AG04449 (cell line): ENCODE measurements around a stretch of chr6.

DNA sequence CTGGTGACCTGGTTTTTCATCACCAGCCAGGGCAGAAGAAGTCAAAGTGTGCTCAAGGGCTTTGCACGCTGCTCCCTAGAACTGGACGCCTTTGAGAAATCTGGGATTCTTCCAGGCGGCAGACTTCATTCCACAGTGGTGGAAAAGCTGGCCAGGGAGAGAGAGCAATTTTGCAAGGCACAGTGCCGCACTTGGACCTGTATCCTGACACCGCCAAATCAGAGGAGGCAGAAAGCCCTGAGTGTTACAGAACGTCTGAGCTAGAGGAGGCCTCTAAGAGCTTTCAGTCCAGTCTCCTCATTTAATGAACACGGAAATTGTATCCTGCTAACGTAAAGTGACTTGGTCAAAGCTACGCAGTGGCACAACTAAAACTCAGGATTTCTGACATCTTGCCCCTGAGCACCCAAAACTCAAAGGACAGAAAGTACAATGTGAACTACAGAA is 219.7 kb downstream of the ATXN1 start:
- RRBS, result no CpG with 5 or more reads among the region's 9 CpGs

DNA sequence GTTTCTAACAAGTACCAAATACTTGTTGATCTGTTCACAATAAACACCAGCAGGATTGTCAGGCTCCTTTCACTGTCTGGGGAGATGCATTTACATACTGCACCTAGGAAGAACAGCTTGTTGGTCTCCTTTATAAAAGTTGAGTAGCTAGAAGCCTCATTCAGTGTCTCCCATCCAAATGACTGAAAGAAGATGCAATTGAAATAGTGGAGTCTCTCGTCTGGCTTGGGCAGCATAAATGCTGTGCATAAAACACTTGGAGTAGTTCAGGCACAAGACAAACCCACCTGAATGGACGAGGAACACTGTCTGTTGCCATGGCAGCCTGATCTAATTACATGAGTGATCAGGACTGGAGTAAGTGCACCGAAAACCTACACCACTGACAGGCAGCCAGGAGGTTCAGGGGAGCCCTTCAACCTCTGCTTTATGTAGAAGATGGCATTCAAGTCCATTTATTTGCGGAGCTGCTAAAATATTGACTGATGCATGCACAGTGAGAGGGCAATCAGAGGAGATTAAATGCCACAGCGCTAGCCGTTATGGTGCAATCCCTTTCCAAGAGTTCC is 2.8 kb downstream of the ATXN1 start:
- RRBS, result no CpG with 5 or more reads among the region's 6 CpGs

DNA sequence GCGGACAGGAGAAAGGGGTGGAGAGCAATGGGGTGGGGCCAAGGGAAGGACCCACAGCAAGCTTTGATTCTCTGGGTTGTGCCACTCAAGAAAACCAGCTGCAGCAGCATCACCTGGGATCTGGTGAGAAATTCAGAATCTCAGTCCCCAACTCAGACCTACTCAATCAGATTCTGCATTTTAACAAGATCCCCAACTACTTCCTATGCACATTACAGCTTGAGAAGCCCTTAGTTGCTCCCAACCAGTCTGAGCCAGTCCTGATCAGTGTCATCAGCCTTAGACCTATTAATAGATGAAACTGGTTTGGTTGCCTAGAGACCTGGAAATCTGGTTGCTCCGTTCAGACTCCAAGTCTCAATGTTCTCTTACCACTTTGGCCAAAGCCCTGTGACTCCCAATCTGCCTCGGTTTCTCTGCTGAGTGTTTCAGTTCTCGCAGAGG is 20.0 kb upstream of the ATXN1 start:
- RRBS, result no CpG with 5 or more reads among the region's 4 CpGs

DNA sequence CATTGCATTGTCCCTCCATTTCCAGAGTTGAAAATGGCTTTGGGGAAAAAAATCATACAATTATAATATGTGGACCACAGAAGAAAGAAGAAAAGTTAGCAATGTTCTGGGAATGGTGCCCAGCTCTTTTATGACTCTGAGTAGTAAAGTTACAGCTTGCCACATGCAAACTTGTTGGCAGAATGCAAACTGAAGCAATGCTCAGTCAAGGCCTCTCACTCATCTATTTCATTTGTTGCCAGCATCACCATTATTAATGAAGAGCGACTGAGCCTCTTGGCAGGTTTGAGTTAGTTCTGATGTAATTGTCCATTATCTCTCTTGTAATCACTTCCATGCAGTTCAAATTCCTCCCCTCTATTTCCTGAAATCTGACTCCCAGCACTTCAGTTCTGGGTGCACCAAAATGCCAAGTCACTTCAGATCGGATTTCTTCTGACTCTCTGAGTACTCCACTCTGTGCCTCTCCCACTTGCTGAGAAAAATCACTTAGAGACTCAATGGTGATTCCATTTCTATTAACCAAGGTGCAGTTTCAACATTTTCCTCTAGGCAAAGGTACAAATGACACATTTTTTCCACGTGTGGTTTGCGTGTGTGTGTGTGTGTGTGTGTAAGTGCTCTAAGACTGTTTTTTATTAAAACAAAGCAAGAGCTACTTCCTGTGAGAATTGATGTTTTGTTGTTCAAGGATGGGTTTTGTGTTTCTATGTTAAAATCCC is 154.3 kb upstream of the STMND1 start:
- RRBS, result no CpG with 5 or more reads among the region's 4 CpGs

DNA sequence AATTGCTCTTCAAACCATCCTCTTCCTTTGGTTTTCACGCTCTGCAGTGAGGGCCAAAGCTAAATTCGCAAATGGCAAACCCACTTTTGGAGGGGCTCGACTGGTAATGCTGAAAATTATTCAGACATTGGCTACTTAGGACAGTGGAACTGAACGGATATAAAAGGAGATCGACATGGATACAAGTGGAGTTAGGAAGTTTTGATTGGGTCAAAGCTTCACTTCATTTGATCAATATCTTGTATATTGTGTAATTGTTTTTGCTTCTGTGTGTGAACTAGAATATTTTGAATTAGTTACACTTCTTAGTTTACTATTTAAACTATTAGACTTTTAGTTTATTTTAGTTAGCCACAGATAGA is 1.3 kb downstream of the FAM8A1 start:
- RRBS, result no CpG with 5 or more reads among the region's 5 CpGs

- RRBS, result no CpG with 5 or more reads among the region's 9 CpGs
These were observed 37.2 kb downstream of the NUP153 start for GRCh38 chr6:17669403-17669989.

DNA sequence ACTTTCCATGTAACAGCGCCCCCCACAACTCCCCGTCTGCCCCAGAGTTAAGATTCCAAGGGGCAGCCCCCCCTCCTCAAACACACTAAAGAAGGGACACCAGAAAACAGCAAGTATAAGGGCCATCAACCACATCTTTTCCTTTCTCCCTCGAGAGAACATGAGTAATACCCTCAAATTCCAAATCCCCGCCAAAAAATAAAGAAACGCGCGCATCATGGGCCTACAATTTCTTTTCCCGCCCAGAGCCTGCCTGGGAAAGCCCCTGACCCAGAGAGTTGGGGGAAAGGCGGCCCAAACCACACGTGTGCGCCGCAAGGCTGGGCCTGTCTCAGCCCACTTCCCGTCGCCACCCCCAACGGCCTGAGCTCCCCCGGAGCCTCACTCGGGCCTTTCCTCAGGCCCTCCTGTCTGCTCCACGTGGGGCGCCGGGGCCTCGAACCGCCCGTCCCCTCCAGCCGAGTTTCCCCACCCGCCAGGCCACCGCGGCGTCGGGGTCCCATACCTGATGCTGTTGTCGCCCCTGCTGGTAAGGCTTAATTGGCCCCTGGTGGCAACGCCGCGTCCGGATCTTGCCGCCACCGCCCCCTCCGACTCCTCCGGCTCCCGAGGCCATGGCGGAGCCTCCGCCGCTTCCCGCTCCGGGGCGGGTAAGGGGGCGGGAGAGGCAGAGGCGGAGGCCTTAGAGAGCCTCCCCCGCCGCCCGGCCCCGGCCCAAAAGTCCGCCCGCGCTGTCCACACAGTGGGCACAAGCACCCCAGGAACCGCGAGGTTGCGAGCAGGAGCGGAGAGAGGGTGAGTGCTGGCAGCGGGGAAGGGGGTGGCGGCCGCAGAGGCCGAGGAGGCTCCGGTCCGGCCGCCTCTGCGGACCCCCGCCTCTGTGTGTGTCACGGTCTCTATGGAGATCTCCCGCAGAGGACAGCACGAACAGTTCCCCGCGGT is 682 bp downstream of the NUP153 start:
- RRBS, result 2% methylated on average over 18 of the region's 72 CpGs

DNA sequence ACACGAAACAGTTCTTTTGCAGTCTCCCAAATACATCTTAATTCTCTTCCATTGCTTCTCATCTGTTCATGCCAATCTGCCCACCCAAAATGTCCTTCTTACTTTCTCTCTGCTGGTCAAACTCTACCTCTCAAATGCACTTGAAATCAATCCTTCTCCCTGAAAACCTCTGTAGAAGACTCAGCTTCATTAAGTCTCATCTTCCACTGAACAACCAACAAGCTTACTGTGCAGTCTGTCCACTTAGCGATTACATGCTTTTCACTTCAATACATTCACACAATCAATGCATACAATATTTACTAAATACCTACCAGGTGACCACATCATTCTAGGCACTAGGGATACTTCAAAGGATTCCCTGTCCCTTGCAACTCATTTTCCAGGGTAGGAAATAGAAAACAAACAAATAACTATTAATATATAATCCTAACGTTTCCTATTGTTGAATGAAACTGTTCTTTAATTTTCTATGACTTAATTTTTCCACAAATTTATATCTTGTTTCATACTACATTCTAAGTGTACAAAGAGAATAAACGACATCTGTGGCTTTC is 104.4 kb upstream of the NUP153 start:
- RRBS, result no CpG with 5 or more reads among the region's 4 CpGs

DNA sequence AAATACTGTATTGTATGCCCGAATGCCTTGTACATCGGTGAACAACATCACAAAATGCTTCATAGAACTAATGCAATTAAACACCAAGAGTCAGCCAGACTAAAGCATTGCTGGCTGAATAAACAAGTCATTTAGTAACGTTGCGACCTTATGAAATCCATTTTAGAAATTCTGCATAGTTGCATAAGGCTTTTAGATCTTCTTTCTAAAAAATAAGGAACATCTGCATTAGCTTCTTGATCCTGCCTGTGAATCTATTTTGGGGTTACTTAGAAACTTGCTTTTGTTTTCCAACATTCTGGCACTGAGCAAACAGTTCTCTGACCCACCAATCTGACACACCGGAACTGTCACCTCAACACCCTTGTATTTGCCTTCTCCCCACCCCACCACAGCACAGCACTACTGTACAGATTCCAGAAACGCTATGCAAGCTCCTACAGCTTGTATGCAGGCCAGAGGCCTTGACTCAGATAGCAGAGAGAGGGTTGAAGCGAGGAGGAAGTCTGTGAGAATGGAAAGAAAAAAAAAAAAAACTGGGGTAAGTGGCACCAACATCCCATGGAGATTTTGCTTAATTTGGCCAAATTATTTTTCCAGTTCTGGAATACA is 55.0 kb downstream of the KIF13A start:
- RRBS, result no CpG with 5 or more reads among the region's 7 CpGs

DNA sequence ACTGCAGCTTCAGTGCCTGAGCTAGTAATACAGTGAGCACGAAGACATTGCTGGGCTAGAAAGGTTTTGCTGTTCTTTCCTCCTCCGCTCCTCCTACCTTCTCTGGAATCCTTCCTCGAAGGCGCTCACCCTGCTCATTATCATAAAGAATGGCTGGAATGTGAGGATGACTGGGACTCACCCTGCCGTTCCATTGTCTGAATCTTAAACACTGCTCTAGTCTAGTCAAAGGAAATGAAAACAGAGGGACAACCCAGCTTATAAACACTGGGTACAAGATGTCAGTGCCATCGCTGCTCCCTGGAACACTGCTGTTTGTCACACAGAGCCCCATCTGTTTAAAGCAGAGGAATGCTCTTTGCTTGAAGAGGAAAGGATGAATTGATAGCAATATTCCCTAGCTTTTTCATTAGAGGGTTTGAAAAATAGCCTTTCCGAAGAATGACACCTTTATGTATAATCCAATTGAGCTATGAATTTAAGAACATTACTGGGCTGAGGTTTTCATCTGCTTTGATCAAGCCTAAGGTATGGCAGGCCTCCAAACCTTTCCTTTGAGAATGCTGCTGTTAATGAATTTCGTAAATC is 35.6 kb upstream of the KIF13A start:
- RRBS, result no CpG with 5 or more reads among the region's 8 CpGs

- RRBS, result no CpG with 5 or more reads among the region's 14 CpGs
These were observed 50.8 kb downstream of the DEK start for GRCh38 chr6:18213358-18214035.

- RRBS, result under 1% methylated on average over 12 of the region's 21 CpGs
These were observed 600 bp downstream of the DEK start for GRCh38 chr6:18263777-18264082.

DNA sequence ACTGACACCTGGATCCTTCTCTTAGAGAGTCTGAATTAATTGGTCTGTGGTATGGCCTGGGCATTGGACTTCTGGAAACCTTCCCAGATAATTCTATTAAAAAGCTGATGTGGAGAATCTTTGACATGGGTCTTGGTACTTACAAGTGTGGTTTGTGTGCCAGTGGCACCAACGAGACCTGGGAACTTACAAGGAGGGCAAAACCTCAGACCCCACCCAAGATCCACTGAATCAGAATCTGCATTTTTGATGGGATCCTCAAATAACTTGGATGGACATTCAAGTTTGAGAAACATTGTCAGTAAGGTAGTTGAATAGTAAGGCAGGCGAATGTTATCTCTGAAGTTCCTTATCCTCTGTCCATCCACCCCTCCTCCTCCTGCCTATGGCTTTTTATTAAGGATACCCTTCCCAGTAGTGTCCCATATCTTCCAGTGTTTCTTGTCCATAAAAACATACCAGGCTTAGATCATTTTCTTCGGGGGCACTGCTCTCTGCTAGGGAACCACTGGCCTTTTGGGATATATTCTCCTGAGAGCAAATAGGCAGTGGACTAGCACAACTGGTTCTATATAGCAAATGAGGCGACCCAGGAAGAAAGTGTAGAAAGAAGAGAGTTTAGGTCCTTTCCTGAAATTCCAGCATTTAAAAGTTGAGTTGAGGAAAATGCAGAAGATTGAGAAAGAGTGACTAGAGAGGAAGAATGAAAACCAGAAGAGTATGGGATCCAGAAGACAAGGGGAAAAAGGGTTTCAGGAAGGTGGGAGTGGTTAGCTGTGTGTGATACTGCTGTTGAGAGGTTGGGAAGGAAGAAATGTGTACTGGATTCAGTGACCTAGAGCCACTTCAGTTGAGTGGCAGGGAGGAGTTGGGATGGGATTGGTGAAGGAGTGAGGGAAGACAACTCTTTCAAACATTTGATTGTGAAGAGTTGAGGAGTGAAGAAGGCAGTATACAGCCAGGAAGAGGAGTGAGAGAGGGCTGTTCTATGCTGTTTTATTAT is 32.0 kb downstream of the RNF144B start:
- RRBS, result no CpG with 5 or more reads among the region's 4 CpGs

GRCh38 chr6:18503490-18504438 is 116.6 kb downstream of the RNF144B start:
- RRBS, result no CpG with 5 or more reads among the region's 12 CpGs

GRCh38 chr6:19853709-19854233 is 16.6 kb downstream of the ID4 start:
- RRBS, result no CpG with 5 or more reads among the region's 8 CpGs

DNA sequence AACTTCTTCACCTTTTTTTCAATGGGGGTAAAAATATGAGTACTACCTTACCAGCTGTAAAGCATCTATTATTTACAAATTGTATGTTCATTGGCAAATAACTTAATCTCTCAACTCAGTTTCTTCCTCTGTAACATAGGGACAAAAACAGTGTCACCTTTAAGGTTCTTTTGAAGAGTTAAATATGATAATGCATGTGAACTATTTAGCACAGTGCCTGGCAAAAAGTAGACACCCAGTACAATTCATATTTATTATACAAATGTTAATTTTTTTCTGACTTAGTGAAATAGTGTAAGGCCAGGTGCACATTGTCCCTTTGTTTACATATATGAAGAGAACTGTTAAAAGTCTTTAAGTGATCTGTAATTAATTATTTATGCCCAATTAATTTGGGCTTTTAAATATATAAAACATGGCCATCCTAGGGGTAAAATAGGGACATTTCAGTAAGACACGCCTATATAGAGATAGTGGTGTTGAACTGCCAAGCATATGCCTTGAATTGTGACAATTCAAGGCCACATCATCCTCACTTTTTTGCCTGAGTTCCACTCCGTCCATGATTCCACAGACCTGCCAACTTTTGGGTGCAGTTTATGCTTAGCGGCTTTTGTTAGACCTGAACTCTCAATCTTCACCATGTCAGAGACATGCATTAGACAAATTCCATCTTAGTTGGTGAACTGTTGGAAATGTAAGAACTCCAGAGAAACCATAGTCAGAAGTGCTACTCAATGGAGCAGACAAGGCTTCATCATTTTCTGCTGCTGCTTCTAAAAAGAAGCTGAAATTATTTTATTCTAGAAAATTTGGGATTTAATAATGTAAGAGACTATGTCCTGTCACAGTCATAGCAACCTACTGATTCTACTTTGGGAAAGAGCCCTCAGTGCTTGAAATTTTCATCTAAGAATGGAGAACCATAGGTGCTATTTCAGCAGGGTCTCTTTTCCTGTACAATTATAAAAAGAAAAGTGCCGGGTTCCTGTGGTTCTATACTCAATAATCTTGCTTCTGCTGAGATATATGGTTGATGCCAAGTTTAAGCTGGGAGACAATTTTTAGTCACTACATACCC is 4.8 kb downstream of the E2F3 start:
- RRBS, result no CpG with 5 or more reads among the region's 4 CpGs

DNA sequence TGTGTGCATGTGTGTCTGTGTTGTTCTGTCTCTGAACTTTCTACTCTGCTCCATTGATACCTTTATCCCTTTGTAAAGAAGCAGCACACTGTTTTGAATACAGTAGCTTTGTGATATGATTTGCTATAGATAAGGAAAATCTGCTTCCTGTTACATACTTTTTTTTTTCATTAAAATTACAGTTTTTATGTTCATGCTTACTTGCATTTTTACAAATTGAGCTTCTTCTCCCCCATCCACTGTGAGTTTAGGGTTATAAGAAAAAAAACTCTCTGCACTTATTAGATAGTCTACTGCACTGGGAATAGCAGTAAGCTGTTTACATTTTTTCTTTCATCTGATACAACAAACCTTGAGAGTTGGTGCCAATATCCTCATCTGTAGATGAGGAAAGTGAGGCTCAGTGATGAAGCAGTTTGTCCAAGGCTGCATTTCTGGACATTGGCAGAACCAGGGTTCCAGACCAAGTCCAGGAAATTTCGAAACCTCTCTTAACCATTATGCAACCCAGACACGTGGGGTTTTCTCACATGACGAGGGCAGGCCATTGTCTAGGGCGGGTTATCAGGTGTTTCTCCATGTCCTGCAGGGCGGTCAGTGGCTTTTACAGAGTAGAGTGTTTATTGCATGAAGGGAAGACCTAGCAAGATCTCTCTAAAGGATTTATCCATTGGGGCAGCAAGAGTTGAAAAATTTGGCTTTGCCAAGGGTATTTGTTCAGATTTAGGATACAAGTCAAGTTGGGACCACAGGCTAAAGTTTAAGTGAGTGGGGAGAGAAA is 22.9 kb downstream of the E2F3 start:
- RRBS, result no CpG with 5 or more reads among the region's 5 CpGs

- RRBS, result no CpG with 5 or more reads among the region's 1 CpG
These were observed 38.6 kb downstream of the CDKAL1 start for GRCh38 chr6:20572898-20573217.

GRCh38 chr6:21005678-21006038 is 471.4 kb downstream of the CDKAL1 start:
- RRBS, result no CpG with 5 or more reads among the region's 3 CpGs